ENCODE measurements around the genes NDUFAF4, CCNC and GRIK2.

DNA sequence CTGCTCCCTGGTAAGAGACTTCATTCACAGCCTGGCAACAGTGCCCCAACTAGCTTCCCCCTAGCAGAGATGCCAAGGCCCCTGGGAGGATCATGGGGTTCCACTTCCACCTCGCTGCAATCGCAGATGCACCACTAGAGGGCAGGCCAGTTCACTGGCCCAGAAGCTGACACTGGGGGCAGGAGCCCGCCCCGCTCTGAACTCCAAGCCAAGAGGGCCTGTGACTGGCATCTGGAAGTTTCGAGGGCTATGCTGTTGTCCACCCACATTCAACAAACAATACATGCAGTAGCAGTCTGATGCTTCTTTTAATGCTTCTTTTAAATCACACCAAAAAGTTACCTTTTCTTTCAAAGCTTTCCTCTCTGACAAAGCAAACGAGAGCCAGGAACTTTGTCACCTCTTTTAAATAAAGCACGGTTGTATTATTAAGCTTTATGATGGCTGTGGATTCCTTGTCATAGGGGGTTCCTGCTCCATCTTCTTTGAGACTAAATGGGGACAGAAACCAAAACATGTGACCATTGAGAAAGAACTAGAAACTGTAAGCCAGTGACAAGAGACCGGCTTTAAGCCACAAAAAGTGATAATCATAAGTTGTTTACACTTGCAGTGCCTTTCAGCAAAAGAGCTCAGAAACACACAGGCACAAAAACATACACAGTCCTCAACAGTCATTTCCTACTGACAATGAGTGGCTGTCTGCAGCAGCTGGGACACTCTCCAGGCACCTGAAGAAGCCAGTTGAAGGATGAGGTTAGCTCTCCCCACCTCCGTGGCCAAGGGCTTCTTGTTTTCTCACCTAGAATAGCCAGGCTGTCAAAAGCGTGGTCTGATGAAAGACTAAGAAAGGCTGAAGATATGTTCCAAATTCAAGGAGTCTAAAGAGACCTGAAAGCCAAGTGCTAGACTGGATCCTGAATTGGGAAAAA, 19.8 kb upstream of the UBE2J1 start:
- PRO-cap, 3 experiments, result no peak in any of the 3 experiments

GRCh38 chr6:89410988-89412032, 763 bp downstream of the RRAGD start:
- PRO-cap, 3 experiments, result peak in 1 of 3 experiments; most common plus-strand start chr6:89411871 (in 1); most common minus-strand start chr6:89411858 (in 1)

DNA sequence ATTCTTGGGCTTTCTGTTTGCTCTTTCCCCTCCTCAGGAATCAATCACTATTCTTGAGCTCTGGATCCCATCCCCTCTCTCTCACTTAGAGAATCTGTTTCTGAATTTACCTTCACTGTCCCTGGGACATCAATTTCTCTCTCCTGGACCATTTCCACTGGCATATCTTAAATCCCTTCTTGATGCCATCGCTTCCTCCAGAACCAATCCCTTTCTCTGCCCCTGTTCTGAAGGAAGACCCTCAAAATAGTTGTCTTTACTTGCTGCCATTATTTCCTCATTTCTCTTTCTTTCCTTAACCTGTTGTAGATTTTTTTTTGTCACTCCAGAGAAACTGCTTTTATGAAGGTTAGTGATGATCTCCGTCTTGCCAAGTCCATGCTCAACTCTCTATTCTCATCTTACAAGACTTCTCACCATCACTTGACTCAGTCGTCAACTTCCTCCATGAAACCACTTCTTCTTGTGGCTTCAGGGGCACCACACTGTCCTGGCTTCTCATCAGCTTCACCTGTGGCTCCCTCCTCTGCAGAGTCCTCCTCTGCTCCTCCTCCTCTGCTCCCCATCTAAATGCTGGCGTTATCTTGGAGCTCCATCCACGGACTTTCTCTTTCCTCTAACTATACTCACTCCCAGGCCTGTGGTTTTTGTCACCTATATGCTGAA, 187.7 kb downstream of the BACH2 start:
- PRO-cap, 3 experiments, result no peak in any of the 3 experiments

- PRO-cap, 3 experiments, result no peak in any of the 3 experiments
Measured at GRCh38 chr6:90219150-90219500, 77.5 kb downstream of the BACH2 start.

- PRO-cap, 3 experiments, result no peak in any of the 3 experiments
Measured at GRCh38 chr6:90280954-90281400, 15.7 kb downstream of the BACH2 start.

- PRO-cap, 3 experiments, result peak in 3 of 3 experiments; most common plus-strand start chr6:90296225 (in 3); most common minus-strand start chr6:90296117 (in 3)
Measured at GRCh38 chr6:90295828-90296614, 622 bp downstream of the BACH2 start.

- PRO-cap, 3 experiments, result no peak in any of the 3 experiments
Measured at GRCh38 chr6:90314369-90314941, 17.8 kb upstream of the BACH2 start.

GRCh38 chr6:90425127-90425536, 128.5 kb upstream of the BACH2 start:
- PRO-cap, 3 experiments, result no peak in any of the 3 experiments

DNA sequence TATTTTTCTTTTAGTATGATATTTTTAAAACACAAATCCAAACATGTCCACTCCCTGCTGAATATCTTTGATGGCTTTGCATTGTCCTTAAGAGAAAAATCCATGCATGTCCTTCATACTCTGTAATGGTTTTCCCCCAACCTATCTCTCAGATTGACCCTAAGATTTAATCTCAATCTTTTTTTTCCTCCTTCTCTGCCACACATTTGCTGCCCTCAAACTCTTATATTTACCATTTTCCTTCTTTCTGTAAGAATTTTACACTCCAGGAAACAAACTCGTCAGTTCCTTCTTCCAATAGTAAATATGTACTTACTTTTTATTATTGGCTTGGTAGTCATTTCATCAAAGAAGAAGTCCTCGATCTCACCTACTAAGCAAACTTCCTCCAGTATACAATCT, 673.5 kb downstream of the EPHA7 start:
- PRO-cap, 3 experiments, result no peak in any of the 3 experiments

DNA sequence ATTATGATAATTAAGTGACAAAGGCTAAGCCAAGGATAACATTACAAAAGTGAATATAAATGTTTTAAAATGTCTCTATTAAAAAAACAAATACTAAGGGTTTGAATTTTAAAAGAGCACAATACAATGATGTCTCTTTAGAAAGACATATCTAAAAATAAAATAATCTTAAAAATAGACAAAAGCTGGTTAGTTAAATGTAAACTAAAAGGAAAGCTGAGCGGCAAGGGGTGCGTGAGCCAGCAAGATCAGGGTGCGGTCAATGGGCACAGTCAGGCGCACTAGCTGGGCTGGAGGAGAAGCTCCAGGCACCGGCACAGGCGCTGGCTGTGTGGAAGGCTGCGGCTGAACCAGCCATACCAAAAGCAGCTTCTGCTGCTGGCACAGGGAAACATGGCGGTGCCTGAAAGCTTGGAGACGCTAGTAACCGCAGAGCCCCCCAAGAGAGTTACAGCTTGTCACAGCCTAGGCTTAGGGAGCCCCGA, 58.9 kb upstream of the MANEA start:
- PRO-cap, 3 experiments, result no peak in any of the 3 experiments

DNA sequence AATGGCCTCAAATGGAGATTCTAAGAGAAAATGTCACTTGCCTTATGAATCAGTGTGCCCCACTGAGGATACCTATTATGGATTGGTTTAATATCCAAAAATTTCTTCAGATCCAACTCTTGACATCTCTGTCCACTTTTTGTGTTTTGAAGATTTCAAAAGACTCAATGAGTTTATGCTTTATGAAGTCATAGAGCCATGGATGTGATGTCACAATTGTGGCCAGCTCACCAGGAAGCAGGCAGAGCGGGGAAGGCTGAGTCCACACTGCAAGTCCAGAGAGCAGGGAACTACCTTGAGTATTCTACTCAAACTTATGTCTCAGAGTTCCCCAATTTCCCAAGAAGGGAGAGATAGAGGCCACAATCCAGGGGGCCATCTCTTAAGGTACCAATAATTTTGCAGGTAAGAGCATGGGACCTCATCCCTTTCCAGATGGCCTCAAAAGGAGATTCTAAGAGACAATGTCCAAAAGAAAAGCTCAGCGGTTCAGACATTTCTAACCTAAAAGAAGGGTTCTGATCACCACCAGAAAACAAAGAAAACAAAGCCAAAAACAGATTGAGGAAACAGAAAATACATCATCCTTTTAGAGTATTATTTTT, 510 bp upstream of the FHL5 start:
- PRO-cap, 3 experiments, result no peak in any of the 3 experiments

DNA sequence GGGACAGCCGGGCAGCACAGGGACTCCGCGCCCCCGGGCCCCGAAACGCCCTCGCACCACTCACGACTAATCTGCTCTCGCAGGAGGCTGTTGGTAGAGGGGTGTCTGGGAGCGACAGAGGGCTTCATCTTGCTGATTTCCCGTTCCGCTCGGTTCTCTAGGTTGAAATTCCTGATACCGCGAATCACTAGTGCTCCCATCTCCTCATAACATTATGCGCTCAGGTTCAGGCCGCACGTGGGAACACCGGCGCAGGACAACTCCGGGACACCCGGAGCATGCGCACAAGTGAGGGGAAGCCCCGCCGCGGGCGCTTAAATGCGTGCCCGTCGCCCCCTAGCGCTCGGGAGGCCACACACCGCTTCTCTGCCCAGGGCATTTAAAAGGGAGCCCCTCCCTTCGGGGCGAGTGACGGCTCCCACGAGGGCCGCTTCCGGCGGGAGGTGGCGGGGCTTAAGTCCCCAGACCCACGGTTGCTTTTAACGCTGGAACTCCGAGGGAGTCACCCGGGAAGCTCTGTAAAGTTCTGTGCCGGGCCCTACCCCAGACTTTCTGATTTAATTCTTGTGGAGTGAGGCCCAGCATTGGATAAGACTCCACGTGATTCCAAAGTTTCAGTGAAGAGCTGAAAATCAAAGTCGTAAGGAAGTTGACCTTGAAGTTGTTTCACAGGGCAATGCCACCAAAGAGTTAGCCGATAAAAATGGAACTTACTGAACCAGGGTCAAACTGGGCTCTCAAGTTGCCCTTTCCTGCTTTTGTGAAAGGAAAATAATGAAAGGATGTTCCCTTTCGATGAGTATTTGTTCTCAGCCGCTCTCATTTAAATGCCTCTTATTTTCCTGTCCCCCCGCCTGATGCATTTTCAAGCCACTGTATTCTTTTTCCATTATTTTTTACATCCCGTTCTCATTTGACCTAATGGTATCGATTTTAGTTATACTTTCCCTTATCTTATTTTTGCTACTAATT, at the start of gene NDUFAF4:
Gene NDUFAF4 (minus strand): TSS at position 290 of the 972 bp plus-strand sequence.
- PRO-cap, 3 experiments, result peak in 3 of 3 experiments; most common plus-strand start position 464 of the sequence (in 2); most common minus-strand start position 282 of the sequence (in 2)

GRCh38 chr6:97524807-97525266, 241.8 kb upstream of the MMS22L start:
- PRO-cap, 3 experiments, result no peak in any of the 3 experiments

DNA sequence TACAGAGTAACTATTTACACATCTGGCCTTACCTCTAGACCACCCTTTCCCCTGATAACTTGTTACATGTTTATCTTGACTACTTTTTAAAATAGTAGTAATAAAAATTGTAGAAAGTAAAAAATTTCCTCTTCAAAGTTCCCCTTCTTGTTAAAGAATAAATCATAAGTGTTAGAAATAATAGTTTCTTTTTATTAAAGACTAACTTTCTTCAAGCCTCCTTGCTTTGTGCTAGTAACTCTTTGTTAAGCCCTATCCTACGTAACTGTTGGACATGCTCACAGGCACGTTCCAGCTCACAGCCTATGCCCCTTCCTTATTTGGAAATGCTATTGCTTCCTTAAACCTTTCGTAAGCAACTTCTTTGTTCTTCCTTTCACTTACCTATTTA, 14.3 kb downstream of the FAXC start:
- PRO-cap, 3 experiments, result no peak in any of the 3 experiments

GRCh38 chr6:99408910-99409415, 15.0 kb upstream of the COQ3 start:
- PRO-cap, 3 experiments, result no peak in any of the 3 experiments

GRCh38 chr6:99567929-99569062, at the start of gene CCNC:
CCNC (minus strand) TSS chr6:99568660.
- PRO-cap, 3 experiments, result peak in 3 of 3 experiments; most common plus-strand start chr6:99568870 (in 2); most common minus-strand start chr6:99568660 (in 3)

GRCh38 chr6:99836172-99836401, 157.9 kb downstream of the MCHR2 start:
- PRO-cap, 3 experiments, result peak in 3 of 3 experiments; most common minus-strand start chr6:99836246 (in 3)

GRCh38 chr6:101117227-101117706, 236.1 kb upstream of the ASCC3 start:
- PRO-cap, 3 experiments, result no peak in any of the 3 experiments

DNA sequence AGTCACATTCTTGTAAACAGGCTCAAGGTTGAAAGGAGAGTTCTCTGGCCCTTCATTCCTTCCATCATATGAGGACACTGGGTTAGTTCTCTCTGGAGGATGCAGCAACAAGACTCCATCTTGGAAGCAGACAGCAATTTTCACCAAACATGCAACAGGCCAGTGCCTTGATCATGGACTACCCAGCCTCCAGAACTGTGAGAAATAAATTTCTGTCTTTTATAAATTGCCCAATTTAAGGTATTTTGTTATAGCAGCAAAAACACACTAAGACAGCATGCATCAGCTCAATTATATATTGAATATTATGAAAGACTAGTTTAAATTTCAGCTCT, 190.4 kb upstream of the GRIK2 start:
- PRO-cap, 3 experiments, result no peak in any of the 3 experiments

DNA sequence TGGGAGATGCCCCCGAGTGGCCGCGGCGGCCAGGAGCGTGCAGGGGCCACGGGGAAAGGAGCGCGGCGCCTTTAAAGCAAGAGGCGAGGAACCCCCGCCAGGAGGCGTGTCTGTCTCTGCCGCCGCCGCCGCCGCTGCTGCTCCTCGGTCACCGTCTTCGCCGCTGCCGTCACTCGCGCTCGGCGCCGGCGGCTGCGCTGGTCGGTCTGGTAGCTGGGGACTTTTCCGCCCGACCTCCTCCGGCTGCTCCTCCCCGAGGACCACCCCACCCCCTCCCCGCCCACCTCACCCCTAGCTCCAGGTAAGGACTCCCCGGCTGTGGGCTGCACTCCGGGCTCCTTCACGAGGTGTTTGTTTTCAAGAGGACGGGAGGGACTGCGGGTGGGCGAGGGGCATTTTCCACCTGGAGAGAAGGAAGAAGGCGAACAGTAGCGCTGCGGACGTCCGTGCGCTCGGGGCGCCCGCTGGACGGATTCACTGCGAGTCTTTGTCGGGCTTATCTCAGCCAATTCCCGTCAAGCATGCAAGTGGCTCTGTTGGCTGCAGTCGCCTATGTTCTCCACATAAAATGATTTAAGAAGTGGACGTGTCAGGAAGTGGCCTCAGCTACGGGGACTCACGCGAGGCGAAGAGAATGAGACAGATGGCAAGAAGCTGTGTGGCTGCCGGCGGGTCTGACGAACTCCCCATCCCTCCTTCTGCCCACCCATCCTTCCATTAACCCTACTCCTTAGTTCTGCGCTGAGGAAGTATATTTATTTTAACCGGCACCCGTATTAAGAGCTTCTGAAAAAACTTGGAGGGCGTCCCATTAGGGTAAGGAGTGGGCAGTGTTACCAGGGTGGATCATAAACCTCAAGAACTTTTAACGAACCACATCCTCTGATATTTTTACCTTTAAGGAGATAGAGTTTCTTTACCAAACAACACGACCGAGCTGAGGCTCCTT, at the start of gene GRIK2:
Gene GRIK2 (plus strand): TSS at position 172 of the 949 bp plus-strand sequence.
- PRO-cap, 3 experiments, result peak in 2 of 3 experiments; most common plus-strand start position 172 of the sequence (in 2); most common minus-strand start position 208 of the sequence (in 1)